Umbilical cord (tissue), 2 donors: ENCODE data around the gene IRF1.

DNA sequence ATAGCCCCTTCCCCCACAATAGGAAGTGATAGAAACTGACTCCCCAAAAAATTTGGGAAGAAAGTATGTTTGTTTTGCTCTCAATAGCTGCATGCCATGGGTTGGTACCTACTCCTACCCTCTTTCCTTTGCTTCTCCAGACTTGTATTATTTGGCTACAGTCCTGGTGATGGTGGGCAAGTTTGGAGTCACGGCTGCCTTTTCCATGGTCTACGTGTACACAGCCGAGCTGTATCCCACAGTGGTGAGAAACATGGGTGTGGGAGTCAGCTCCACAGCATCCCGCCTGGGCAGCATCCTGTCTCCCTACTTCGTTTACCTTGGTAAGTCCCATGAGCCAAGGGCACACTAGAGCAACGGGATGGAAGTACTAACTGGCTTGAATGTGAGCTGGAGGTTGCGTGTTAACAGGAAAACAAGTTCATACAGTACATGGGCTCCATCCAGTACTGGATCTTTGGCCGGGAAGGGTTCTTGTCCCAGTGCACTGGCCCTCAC, 22.8 kb downstream of the SLC22A5 start:
- RAMPAGE, long total RNA = no peak

- RAMPAGE, long total RNA = no peak
Measured at GRCh38 chr5:132394362-132395583, 25.3 kb downstream of the SLC22A5 start.

GRCh38 chr5:132410290-132410793, 40.8 kb downstream of the SLC22A5 start:
- RAMPAGE, long total RNA = no peak

DNA sequence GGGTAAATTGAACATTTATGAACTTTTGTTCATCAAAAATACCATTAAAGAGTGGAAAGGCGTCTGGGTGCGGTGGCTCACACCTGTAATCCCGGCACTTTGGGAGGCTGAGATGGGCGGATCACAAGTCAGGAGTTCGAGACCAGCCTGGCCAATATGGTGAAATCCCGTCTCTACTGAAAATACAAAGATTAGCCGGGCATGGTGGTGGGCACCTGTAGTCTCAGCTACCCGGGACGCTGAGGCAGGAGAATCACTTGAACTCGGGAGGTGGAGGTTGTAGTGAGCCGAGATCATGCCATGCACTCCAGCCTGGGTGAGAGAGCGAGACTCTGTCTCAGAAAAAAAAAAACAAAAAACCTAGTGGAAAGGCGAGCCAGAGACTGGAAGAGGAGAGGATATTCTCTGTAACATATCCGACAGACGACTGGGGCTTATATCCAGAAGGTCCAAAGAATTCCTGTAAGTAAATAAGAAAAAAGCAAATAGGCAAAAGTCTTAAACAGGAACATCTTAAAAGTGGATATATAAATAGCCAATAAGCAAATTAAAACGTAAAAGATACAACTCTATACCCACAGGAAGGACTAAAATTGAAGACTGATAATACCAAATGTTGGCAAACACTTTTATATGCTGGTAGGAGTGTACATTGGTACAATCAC, 50.2 kb downstream of the IRF1 start:
- RAMPAGE, long total RNA = no peak

DNA sequence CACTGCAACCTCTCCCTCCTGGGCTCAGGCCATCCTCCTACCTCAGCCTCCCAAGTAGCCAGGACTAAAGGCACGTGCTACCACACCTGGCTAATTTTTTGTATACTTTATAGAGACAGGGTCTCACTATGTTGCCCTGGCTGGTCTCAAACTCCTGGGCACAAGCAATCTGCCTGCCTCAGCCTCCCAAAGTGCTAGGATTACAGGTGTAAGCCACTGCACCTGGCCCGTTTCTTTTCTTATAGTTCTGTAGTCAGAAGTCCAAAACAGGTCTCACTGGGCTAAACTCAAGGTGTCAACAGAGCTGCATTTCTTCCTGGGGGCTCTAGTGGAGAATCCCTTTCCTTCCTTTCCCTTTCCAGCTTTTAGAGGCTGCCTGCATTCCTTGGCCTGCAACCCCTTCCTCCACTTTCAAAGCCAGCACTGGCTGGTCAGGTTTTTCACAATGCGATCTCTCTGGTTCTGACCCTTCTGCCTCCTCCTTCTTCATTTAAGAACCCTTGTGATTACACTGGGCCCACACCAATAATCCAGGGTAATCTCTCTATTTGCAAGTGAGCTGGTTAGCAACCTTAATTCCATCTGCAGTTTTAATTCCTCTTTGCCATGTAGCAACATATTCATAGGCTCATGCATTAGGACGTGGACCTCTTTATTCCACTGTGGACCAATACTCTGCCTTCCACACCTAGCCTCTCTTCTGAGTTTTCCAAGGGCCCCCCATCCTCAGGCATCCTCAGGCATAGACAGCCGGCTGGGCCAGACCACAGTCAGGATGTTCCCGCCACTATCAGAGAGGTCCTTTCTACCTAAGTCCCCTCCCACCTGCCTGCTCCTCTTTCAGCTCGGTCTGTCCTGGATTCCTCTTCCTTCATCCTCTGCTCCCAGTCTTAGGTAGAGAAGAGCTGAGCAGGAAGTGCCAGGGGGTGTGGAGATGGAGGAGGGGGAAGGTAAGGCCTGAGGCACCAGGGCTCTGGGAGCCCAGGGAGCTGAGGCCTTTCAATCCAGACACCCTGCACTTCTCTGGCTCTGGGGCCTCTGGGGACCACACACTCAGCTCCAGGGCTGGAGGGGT, 16.1 kb downstream of the IRF1 start:
- RAMPAGE, long total RNA = no peak

DNA sequence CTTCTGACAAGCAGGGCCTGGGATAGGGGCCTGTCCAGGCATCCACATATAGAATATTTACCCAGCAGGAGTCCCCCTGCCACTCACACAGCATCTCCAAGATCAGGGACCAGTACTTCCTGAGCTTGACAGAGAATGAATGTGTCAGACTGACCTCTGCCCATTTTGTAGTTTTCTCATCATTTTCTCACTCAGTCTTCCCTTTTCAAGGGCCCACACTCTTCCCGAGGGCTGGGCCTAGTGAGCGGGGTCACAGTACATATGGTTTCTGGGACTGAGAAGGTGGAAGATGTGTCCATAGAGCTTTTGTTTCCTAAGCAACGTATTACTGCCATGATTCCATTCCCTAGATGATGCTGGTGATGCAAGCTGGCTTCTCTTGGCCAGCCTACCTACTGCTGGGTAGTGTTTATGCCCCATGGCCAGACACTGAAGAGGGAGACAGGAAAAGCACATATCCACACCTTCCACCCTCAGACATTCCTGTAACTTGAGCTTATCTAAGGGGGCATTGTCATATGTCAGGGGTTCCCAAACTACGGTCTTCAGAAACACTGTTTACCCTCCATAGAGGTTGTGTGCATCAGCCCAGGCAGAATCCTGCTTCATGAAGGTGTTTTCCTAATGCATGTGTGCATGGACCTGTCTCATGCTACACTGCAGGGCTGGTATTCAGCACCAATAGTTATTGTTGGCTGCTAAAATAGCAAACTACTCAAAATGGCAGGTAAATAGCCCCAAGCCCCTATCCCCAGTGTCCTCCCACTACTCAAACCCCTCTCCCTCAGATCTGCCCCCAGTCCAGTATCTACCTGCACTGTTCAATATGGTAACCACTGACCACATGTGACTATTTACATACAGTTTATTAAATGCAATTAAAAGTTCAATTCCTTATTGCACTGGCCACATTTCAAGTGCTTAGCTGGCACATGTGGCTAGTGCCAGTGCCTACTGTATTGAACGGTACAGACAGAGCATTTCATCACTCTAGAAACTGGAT, 9.5 kb downstream of the IRF1 start:
- RAMPAGE, long total RNA = no peak

DNA sequence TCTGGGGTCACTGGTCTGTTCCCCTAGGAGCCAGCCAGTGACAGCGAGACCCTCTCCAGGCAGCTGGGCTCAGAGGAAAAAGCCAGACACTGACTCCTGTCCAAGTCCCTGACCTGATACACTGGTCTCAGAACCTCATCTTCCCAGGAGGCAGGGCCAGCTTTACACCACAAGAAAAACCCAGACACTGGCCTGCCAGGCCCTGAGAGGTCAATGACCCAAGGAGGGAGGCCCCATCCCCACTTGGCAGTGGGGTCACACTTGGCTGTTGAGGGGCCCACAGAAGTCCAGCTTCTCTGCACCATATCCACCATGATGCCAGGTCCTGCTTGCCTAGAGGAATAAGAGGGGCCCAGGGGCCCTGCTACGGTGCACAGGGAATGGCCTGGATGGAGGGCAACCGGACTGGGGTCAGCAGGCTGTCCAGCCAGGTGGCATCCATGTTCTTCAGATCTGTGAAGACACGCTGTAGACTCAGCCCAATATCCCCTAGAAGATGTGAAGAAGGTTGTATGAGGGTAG, 6.9 kb downstream of the IRF1 start:
- RAMPAGE, long total RNA = no peak

GRCh38 chr5:132489856-132490883, at the start of gene IRF1:
Gene IRF1 (minus strand): TSS chr5:132490773.
- RAMPAGE, long total RNA = no peak

GRCh38 chr5:132495300-132496130, 4.9 kb upstream of the IRF1 start:
- RAMPAGE, long total RNA = no peak

DNA sequence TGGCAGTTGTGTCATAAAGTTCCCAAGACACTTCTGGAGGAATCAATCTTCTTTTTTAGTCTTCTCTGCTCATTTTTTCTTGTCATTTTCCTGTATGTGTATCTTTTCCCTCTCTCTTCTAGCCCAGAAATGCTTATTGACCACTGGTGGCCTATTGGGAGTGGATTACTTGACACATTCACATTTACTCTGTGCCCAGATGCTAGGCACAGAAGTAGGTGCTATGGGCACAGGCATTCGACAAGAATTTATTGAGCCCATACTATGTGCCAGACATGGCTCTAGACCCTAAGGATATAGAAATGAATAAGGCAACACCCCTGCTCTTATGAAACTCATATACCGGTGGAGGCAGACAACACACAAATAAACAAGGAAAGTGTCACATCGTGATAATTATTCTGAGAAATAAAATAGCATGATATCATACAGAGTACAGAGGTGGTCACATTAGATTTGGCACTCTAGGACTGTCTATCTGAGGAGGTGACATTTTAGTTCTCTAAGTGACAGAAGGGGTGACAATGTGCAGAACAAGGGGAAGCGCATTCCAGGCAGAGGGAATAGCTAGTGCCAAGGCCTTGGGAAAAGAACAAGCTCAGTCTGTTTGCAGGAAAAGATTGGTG, 12.5 kb upstream of the IRF1 start:
- RAMPAGE, long total RNA = no peak

DNA sequence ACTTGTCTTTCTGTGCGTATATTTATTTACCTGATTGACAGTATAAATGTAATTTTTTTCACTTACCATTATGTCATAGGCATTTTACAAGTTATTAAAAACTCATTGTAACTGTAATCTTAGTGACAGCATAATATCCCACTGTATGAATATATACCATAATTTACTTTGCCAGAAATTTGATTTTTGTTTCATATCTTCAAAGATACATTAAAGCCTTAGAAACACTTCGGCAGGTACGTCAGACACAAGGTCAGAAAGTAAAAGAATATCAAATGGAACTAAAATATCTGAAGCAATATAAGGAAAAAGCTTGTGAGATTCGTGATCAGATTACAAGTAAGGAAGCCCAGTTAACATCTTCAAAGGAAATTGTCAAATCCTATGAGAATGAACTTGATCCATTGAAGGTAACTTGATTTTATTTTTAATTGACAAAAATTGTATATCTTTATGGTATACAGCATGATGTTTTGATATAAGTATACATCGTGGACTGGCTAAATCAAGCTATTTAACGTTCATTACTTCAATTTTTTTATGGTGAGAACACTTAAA, 23.0 kb downstream of the RAD50 start:
- RAMPAGE, long total RNA = no peak

GRCh38 chr5:132588495-132589044, 31.8 kb downstream of the RAD50 start:
- RAMPAGE, long total RNA = no peak

DNA sequence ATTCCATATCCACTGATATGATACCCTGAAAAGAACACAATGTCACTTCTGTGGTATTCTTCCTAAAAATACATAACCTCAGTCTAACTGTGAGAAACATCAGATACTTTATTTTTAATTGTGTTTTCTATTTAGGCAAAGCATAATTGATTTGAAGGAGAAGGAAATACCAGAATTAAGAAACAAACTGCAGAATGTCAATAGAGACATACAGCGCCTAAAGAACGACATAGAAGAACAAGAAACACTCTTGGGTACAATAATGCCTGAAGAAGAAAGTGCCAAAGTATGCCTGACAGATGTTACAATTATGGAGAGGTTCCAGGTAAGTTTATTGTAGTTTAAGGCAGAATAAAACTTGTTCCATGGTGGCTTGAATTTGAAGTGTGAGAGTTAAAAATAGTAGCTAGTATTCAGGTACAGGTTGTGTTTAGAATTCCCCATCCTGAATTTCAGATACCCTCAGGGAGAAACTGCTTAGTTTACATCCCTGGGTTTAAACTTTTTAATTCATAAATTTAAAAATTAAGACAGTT, 46.5 kb downstream of the RAD50 start:
- RAMPAGE, long total RNA = no peak

GRCh38 chr5:132663766-132664671, 6.0 kb downstream of the IL13 start:
- RAMPAGE, long total RNA = no peak

GRCh38 chr5:132763581-132764159, 13.4 kb downstream of the SEPTIN8 start:
- RAMPAGE, long total RNA = no peak

GRCh38 chr5:132870689-132871331, 2.7 kb upstream of the LEAP2 start:
- RAMPAGE, long total RNA = no peak

DNA sequence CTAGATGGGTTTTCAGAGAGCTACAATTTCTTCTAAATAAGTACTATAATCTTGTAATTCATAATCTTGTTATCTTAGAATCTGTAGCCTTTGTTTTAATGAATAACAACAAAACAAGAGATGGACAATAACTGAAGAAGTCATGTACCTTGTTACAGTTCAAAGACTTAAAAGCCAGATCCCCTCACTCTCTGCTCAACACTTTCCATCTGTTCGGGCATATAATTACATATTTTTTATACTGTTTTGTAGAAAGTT, 10.1 kb downstream of the LEAP2 start:
- RAMPAGE, long total RNA = no peak

GRCh38 chr5:132947784-132948852, 15.3 kb downstream of the AFF4 start:
- RAMPAGE, long total RNA = no peak

DNA sequence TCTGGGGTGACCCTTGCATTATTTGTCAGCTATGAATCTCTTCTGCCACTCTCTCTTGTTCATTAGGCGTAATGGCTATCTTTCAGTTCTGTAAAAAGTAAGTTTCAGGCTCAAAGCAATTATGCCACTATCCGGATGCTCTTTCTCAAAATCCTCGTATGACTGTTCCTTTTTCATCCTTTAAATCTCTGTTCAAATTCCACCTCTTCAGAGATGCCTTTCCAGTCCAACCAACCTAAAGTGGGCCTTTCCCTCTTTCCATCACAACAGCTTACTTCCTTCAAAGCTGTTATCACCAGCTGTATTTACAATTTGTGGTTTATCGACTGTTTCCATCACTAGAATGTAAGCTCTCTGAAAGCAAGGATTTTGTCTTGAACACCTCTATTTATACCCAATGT, 805 bp downstream of the ZCCHC10 start:
- RAMPAGE, long total RNA = no peak

DNA sequence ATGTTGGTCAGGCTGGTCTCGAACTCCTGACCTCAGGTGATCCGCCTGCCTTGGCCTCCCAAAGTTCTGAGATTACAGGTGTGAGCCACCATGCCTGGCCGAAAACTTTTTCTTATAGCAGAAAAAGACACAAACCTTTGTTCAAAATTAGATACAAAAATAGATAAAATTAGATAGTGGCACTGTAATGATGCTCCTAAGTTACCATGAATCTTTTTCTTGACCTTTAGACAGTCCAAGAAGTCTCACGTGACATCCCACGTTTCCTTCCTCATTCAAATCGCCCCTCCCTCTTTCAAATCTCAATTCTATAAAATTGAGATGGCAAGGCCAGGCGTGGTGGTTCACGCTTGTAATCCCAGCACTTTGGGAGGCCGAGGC, 7.6 kb upstream of the ZCCHC10 start:
- RAMPAGE, long total RNA = no peak